NB4 (cell line): ENCODE results near the gene EZR.

DNA sequence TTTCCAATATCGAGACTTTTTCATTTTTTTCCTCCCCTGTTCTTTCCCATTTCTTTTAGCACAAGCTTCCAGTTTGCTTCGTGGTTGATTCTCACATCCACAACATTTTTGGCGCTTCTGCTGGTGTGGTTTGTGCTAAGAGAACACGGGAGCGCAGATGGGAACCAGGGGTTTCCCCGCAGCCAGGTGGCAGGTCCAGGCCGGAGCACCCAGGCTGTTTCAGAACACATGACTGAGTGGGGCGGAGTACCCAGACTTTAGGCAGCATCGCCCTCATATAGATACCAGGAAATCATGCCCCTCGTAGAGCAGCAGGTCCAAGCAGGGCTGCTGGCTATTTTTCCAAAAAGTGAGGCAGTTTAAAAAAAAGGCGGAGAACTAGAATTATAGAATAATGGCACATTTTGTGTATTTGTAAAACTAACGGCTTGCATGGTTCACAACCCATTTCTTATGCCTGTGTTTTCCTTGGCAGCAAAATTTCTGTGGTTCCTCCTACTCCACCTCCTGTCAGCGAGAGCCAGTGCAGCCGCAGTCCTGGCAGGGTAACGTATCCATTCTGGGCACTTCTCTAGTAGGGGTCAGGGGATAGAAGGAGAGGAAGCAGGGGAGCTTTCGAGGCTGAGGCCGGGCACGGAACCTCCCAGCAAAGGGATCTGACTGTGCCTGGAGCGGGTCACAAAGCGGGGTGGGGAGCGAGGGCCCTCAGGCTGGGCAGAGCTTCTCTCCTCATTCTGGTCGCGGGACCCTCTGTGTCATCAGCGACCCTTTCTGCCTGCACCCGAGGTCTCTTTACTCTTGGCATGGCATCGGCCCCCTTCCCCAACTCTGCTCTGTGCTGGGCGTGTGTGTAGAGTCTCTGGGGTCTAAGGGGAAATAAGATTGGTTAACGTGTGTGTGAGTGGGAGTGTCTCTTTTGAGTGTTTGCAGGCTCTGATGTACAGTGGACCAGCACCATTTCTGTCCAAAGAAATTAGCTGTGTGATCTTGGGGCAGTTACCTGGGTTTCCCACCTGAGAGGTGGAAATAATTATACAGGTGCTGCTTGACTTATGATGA is 58.3 kb downstream of the SYTL3 start:
- RRBS: no CpG with 5 or more reads among the region's 28 CpGs

GRCh38 chr6:158761607-158762562 is 57.3 kb downstream of the EZR start:
- RRBS: no CpG with 5 or more reads among the region's 18 CpGs

- RRBS: no CpG with 5 or more reads among the region's 4 CpGs
These were observed 55.4 kb downstream of the EZR start for GRCh38 chr6:158763870-158764162.

DNA sequence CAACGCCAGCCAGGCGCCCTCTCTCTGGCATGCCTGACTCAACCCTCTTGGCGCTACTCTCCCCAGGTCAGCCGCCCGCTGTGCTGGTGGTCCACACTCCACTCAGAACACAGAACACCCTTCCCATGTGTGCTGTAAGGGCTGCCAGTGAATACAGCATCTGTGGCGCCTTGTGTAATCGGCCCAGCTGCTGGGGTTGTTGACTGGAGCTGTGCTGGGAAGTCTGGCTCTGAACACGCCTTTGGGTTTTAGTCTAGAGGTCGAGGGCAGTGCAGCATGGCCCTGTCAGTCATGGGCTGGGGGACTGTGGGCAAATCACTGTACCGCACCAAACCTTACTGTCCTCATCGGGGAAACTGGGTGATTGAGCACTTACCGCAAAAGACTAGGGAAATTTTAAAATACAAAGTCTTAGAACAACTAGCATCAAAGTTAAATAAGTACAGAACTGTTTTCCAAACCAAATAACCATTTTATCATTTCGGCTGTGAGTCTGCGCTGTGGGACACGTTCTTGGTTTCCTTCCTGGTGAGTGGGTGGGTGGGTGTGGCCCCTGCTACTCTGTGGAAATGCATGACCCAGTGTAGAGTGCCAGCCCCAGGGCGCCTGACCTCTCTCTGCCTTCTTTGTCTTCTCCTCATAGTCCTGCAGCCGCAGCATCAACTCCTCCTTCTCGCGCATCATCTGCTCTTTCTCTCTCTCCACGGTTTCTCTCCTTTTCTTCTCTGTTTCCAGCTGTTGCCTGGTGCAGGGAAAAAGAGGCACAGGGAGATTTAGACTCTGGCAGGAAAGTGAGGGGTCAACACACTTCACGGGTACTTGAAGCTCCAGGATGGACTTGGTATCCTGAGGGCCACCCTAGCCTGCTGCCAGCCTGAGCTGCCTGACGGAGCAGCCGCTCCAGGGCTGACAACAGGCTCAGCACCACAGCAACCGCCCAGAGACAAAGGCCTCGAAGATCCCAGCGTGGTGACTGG is 48.7 kb downstream of the EZR start:
- RRBS: no CpG with 5 or more reads among the region's 26 CpGs

DNA sequence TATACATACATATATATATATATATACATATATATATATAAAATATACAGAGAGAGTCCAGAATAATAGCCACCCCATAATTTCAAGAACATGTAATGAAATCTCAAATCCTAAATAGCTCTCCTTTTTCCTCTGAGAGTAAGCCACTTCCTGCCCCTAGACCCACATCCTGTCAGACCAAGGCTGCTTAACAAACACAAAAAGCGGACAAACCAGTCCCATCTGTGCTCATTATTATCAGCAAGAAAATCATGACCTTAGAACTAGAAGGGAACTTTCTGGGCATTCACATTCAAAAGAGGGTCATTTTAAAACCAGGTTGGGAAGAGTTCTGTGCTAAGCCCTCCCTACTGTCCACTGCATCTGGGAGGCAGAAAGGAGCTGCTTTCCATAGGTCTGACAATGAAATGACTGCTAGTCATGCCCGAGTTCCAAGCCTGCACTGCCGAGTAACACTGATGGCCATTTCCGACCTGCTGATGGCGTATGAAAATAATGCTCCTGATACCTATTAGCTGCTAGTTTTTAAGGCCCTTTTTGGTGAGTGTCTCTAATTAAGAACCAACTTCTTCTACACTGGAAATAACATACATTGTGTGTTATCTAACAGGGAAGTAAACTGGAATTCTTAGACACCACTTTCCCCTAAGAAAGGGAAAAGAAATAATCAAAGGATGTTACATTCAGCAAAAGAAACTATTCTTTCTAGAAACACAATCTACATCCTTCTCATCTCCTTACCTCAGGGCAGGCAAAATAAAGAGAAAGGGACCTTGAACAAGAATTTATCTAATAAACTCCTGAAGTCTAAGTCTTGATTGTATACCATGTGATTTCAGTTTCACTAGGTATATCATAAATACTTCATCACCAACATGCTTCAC is 15.3 kb downstream of the EZR start:
- RRBS: no CpG with 5 or more reads among the region's 5 CpGs

GRCh38 chr6:158816929-158817889 is 2.0 kb downstream of the EZR start:
- RRBS: no CpG with 5 or more reads among the region's 19 CpGs

DNA sequence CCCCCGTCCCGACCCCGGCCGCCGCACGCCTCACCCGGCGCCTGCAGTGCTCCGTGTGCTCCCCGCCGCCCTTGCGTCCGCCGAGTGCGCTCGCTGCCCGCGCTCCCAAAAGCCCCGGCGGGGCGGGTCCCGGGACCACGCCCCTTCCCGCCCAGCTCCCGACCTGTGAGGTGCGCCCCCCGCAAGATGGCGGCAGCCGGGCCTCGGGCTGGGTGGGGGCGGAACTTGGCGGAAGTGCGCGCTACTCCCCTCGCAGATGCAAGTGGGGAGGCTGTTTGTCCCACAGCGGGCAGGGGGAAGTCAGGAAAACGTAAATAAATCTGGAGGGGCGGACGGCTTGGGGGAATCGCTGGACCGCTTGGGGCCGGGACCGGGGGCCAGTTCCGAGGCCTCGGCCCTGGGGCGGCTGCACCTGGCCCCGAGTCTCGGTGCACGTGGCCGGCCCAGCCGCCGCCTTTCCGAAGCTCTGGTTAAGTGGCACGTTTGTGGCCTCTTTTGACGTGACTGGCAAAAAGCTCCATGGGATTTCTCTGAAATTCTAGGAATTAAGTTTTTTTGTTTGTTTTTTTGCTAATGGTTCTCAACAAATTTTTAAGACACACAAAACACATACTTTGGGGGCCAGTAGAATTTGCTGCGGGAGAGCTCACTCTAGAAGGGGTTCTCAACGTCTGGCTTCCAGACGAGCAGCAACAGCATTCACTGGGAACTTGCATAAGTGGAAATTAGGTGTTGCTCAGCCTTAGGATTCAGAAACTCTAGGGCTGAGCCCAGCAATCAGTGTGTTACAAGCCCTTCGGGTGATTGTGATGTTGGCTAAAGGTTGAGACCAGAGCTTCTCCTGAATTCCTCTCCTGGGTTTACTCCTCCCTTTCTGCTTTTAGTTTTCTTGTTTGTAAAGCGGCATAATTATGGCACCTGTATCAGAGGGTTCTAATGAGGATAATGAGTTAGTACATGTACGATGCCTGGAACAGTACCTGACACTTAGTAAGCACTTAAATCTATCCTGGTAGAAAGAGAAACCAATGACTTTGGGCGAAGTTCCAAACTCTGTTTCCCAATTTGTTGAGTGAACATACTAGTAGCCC is at the start of gene EZR:
EZR (minus strand) TSS at position 86 of the 1,091 bp plus-strand sequence.
- RRBS: 10% methylated on average over 30 of the region's 62 CpGs

- RRBS: no CpG with 5 or more reads among the region's 14 CpGs
These were observed 88.7 kb upstream of the EZR start for GRCh38 chr6:158907783-158908444.

DNA sequence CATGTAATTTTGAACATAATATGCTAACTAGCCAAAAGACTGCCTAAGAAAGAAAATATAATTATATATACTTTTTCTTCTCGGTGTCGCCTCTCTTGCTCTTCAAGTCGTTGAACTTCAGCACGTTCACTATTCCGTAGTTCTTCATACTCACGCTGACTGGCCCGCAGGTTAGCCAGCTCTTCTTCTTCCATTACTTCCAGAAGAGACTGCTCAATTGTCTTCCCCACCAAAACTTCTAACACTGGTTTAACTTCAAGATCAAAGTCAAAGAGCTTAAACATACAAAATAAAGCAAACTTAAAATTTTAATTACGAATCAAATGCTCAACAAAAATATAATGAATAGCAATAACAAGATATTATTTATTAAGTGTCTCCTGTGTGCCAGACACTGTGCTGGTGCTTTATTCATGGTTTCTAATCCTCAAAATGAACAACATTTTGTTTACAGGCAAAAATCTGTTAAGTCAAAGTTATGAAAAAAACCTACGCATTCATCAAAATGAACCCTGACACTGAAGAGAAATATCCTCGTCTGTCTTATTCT is 17.5 kb downstream of the RSPH3 start:
- RRBS: no CpG with 5 or more reads among the region's 10 CpGs

GRCh38 chr6:159062054-159062971 is 17.5 kb upstream of the TAGAP start:
- RRBS: no CpG with 5 or more reads among the region's 10 CpGs

GRCh38 chr6:159304457-159304820 is 135.2 kb downstream of the FNDC1 start:
- RRBS: no CpG with 5 or more reads among the region's 4 CpGs

GRCh38 chr6:159414728-159415149 is 245.5 kb downstream of the FNDC1 start:
- RRBS: no CpG with 5 or more reads among the region's 2 CpGs

- RRBS: no CpG with 5 or more reads among the region's 6 CpGs
These were observed 13.0 kb downstream of the SOD2 start for GRCh38 chr6:159679815-159680688.

- RRBS: no CpG with 5 or more reads among the region's 9 CpGs
These were observed 1.2 kb downstream of the SOD2 start for GRCh38 chr6:159691815-159692257.

GRCh38 chr6:159754793-159755768 is 6.8 kb upstream of the ACAT2 start:
- RRBS: no CpG with 5 or more reads among the region's 15 CpGs

- RRBS: 1% methylated on average over 29 of the region's 53 CpGs
These were observed 558 bp downstream of the TCP1 start for GRCh38 chr6:159788752-159789335.

DNA sequence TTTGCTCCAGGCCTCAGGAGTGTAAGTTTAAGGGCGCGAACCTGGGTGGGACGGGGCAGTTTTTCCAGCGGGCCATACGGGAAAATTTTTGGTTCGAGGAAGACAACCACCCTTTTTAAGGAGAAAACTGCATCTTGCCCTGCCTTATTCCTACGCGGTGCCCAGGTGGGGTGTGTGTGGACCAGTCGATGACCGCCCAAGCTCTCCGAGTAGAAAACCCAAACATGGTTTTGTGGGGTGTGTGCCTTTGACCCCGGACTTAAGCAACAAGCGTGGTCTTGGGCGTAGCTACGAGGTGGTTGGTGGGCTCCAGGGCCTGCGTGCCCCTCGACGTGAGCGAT is 257 bp upstream of the MRPL18 start:
- RRBS: no CpG with 5 or more reads among the region's 19 CpGs

- RRBS: no CpG with 5 or more reads among the region's 3 CpGs
These were observed 1.6 kb upstream of the PNLDC1 start for GRCh38 chr6:159798512-159798816.

- RRBS: no CpG with 5 or more reads among the region's 2 CpGs
These were observed 7.6 kb downstream of the MAS1 start for GRCh38 chr6:159898365-159898847.

DNA sequence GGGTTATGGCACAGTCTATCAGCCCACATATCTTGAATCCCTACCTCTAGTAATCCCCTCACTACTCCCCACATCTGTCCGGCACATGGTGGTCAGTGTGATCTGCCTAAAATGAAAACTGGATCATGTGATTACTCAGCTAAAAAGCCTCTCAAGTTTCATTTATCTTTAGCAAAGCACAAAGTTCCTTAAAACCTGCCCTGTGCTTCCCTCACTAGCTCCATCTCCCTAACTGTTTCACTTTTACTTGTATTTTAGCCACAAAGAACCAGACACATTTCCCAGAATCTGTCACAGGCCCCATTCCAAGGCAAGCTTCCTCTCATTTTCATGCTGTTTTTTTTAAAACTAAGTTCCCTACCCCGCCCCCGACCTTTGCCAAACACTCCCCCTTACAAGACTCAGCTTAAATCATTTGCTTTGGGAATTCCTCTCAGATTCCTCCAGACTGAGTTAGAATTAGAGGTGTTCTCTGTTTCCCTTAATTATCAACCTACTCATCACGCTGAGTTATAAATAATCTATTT is 8.9 kb upstream of the IGF2R start:
- RRBS: no CpG with 5 or more reads among the region's 4 CpGs